Colic lymph node (tissue), 1 donor: ENCODE measurements around the gene SLC6A18.

GRCh38 chr5:200826-201575 is 9.7 kb downstream of the LRRC14B start:
- PRO-cap = unidirectional peak, plus-strand start at chr5:201182

GRCh38 chr5:206322-206849 is 11.6 kb downstream of the CCDC127 start:
- PRO-cap = no peak

GRCh38 chr5:282190-283183 is 11.0 kb downstream of the PDCD6 start:
- PRO-cap = no peak

GRCh38 chr5:322389-323029 is 995 bp downstream of the AHRR start:
- PRO-cap = no peak

DNA sequence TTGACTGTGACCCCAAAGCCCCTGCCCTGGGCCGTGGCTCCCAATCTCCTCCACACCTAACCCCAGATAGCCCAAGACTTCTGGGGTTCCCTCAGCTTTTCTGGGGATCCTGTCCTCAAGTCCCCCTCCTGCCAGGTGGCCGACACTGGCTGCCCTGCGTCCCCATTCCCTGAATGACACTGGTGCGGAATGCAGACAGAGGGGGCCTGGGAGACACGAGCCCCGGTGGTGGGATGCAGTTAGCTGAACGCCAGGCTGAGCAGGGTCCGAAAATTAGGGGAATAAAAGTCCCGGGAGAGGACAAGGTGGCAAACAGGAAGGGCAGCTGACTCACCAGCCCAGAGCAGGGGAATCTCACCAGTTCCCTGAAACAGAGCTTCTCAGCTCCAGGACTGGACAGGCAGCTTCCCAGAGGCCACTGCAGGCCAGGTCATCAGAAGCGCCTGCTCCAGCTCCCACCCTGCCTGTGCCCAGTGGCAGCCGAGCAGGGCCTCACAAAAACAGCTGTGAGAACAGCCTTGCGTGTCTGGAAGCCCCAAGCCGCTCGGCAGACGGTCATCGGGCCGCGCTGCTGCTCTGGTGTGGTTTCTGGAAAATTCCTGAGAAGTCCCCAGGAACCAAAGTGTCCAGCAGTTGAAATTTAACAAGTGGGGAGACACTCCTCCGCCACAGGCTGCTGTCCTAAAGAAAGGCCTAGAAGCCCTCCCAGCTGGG is 47.7 kb upstream of the EXOC3 start:
- PRO-cap = no peak

GRCh38 chr5:473716-474705 is 31.0 kb downstream of the EXOC3 start:
- PRO-cap = no peak

GRCh38 chr5:475795-476486 is 33.0 kb downstream of the EXOC3 start:
- PRO-cap = no peak

DNA sequence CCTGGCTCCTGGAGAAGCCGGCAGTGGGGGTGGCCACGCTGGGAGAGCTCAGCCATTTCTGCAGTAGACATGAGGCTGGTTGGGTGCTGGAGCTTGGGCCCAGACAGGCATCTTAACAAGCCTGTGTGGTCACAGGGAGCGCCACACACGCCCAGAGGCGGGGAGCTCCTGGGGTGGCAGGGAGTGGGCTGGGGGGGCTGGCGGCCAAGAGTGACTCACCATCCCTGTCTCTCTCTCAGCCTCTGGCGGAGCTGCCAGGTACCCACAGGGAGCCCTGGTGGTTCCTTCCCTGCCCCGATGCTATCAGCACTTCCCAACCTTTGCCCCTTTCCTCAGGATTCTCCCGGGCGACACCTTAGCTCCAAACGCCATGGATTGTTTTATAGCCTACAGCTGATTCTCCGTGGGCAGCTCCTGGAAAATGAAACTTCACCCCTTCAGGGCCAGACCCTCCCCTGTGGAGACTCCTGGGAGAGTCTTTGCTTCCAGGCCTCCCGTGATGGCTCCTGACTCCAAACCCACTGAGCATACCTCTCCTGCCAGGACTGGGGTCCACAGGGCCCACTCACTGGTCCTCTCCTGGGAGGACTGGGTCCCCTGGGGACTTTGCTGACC is 5.5 kb downstream of the SLC9A3 start:
- PRO-cap = no peak

DNA sequence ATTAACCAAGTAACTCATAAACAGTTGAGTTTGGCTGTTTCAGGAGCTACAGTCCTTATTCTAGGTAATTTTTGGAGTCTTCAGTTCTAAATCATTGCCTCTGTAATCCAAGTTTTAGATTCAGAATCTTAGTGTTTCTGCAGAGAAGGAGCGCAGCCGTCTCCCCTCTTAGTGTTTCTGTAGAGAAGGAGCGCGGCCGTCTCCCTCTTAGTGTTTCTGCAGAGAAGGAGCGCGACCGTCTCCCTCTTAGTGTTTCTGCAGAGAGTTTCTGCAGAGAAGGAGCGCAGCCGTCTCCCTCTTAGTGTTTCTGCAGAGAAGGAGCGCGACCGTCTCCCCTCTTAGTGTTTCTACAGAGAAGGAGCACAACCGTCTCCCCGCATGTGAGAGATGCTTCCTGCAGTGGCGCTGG is 10.7 kb downstream of the CEP72 start:
- PRO-cap = no peak

DNA sequence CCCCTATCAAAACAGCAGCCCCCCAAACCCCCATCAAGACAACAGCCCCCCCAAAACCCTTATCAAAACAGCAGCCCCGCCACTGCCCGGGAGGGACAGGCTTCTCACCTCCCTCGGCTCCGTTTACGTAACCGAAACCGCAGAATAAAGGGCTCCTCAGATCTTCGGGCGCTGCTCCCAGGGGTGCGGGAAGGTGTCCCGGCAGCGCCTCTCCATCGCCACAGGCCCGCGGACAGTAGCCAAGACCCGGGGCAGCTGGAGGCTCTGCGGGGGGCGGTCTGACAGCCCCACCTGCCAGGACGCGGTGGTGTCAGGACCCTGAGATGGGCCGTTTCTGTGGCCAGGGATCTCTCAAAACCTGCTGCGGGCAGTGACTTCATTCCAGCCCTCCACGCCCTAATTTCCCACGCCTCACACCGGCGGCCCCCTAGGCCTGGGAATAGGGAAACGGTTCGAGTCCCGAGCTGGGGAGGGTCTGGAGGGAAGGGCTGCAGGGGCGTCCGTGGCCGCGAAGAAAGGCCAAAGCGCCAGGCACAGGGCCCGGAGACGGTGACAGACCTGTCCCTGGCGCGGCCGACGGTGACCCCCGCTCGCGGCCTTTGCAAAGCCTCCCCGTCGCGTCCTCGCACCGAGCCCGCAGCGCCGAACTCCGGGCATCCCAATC is 567 bp downstream of the TPPP start:
- PRO-cap = no peak

DNA sequence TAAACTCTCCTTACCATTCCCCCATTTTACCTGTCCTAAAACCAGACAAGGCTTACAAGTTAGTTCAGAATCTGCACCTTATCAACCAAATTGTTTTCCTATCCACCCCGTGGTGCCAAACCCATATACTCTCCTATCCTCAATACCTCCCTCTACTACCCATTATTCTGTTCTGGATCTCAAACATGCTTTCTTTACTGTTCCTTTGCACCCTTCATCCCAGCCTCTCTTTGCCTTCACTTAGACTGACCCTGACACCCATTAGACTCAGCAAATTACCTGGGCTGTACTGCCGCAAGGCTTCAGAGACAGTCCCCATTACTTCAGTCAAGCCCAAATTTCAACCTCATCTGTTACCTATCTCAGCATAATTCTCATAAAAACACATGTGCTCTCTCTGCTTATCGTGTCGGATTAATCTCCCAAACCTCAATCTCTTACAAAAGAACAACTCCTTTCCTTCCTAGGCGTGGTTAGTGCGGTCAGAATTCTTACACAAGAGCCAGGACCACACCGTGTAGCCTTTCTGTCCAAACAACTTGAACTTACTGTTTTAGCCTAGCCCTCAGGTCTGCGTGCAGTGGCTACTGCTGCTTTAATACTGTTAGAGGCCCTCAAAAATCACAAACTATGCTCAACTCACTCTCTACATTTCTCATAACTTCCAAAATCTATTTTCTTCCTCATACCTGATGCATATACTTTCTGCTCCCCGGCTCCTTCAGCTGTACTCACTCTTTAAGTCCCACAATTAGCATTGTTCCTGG is 12.9 kb upstream of the TPPP start:
- PRO-cap = no peak

GRCh38 chr5:849381-850026 is 1.3 kb downstream of the ZDHHC11 start:
- PRO-cap = no peak

DNA sequence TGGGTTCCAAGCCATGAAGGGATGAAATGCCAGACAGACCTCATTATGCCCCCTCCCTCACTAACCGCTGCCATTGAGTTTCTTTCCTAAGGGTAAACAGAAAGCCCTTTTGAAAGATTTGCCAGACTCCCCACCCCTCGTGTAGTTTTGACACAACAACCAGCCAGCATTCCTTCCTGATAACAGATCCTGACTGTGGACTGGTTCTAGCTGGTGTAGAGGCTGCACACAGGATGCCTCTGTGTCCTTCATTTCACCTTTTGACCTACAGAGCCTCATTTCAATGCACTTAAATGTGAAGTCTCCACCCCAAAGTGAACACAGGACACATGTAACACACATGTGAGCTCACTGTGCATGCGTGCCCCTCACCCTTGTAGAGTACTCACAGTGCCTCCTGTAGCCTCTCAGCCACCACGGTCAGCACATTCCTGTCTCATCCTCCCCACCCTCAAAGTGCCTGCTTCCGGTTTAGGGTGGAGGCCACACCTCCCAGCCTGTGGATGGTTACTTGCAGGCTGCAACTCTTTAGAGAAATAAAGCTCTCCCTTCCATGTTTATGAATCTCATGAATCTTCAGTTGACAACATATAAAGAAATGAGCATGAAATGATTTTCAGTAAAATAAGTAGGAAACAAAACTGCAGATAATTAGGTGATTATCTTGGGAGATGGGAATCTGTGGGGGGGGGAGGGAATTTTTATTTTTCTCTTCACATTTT is 11.6 kb upstream of the NKD2 start:
- PRO-cap = no peak

GRCh38 chr5:1105914-1106298 is 6.0 kb downstream of the SLC12A7 start:
- PRO-cap = no peak

- PRO-cap = no peak
Measured at GRCh38 chr5:1122885-1123343, 11.1 kb upstream of the SLC12A7 start.

DNA sequence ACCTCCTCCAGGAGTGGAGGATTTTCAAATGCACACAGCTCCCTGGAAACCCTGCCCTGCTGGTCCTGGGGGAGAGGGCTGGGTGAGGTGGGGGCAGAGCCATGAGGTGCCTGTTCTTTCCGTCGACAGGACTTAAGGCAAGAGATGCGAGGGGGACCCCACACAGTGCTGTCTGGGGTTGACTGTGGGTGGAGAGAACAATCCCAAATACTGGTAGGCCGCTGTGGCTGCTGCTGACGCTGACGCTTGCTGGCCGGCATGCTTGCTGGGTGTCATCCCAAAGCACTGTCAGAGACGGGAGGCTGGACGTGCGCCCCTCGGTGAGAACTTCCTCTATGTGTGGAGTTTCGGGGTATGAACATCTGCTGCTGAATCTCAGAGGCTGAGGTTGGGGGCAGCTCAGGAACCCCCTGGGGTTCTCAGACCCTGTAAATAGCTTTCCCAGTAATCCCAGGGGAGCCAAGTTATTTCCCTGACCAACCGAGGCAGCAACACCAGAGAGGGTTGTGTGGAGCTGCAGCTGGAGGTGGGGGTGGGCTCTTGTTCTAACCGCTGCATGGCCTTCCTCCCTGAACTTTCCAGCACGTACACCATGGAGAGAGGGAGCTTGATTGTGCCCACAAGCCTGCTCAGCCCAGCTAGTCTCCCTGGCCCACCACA is 21.6 kb upstream of the SLC12A7 start:
- PRO-cap = no peak

GRCh38 chr5:1173038-1173244 is 28.5 kb upstream of the SLC6A19 start:
- PRO-cap = unidirectional peak, minus-strand start at chr5:1173144

DNA sequence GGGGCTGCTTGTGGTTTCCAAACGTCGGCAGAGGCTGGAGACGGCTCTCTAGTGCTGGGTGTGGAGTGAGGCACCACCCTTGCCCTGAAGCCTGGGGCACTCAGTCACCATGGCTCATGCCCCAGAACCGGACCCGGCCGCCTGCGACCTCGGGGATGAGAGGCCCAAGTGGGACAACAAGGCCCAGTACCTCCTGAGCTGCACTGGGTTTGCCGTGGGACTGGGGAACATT is at the start of gene SLC6A18:
TSS of gene SLC6A18 (plus strand) at position 13 of the 232 bp plus-strand sequence.
- PRO-cap = no peak

GRCh38 chr5:1237957-1238366 is 12.8 kb downstream of the SLC6A18 start:
- PRO-cap = no peak

- PRO-cap = no peak
Measured at GRCh38 chr5:1336846-1337650, 7.9 kb downstream of the CLPTM1L start.